ENCODE measurements around a stretch of chr17.

DNA sequence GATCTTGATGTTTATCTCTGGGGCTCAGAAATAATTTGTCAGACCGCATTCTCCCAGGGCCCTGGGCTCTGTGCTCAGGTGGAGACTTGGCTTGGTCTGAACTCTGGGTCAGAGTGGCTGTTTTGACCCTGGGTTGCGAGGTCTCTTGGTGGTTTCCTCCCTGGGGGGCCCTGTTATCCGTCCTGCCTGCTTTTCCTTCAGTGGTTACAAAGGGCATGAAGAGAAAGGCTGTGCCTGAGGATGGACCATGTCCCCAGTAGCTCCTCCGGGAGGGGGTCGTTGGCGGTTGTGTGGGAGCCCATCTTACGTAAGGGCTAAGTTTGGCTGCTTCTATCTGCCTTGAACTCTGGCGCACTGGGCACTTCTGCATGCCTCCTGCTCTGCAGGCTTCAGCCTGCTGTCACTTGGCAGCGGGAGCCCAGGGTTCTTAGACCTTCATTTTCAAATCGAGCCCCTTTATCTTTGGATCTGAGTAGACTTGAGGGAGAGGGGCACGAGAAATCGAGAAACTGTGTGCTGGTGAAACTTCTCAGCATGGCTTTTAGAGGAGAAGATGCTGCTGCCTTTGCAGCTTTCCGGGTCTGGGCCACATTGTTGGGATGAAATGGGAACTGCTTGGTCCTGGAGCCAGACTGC is 26.0 kb downstream of the AKAP1 start:
- PRO-cap = no peak
- RAMPAGE, long total RNA = no peak

DNA sequence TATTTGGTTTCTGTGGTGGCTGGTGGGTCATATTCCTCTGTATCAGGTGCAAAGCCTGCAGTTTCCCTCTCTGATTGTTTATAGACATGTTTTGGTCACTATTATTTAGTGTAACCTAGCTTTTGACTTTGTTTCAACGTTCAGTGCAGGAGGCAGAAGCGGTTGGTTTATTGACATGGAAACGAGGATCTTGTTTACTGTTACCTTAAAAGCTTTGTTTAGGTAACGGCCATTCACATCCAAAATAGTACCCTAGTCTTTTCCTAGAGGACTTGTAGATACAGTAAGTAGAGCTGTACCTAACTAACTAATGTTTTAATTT is 3.5 kb downstream of the MSI2 start:
- PRO-cap = no peak
- RAMPAGE, long total RNA = no peak

DNA sequence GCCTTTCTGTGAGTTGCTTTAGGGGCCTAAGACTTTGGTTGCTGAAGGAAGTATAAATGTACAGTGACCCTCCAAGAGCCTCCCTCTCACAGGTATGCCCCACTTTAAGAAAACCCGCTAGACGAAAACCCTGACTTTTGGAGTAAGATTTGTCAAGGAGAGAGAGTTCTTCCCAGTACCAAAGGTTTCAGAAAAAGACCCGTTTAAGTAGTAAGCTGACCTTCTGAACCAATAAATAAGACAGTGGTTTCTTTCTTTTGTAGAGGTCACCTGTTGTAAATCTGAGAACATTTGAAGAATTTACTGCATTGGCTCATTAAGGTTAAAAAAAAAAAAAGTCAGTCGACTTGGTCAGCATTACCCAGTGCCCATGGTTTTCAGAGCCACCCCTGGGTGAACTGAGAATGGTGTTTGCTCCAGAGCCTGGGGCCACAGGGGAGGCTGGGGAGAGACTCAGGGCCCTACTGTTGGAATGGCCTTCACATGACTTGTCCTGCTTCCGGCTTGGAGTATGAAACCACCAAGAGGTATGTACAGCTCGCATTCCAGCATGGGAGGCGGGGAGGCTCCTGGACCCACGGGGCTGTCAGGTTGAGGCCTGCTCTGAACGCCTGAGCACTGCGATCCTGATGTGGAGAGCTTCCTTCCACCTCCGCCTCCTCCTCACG is 36.6 kb downstream of the MSI2 start:
- PRO-cap = no peak
- RAMPAGE, long total RNA = no peak

DNA sequence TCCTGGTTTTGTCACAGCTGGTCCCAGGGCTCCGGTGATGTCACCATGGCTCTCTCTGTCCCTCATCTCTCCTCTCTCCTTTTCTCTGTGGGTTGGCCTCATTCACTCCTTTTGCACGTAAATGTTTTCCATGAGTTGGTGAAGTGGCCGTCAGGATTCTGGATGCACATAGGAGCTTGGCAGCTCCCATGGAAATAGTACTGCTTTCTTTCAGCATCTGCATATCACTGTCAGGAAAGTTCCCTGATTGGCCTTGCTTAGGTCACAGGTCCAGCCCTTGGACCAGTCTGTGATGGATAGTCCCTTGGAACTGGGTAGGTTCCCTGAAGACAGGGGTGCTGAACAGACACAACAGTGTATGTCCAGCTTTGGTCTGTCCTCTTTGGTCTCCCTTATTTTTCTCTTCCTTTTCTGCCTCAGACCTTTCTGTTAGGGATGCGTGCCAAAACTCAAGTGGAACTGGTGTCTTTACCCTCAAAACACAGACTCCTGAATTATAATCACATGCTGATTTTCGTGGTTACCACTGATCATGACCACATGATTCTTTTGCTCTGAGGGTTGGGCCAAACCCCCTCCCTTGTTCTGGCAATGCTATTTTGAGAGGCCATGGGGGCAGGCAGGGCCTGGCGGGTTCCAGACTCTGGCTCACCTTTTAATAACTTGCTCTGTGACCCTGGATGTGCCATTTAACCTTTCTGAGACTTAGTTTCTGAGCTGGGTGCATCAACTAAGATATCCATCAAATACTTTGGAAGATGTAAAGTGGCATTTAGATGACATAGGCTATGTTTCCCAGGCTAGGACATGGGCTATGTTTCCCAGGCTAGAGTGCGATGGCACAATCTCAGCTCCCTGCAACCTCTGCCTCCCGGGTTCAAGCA is 99.0 kb downstream of the MSI2 start:
- PRO-cap = bidirectional peak, plus-strand start at position 591 of the sequence, minus-strand start at position 496 of the sequence
- RAMPAGE, long total RNA = no peak

DNA sequence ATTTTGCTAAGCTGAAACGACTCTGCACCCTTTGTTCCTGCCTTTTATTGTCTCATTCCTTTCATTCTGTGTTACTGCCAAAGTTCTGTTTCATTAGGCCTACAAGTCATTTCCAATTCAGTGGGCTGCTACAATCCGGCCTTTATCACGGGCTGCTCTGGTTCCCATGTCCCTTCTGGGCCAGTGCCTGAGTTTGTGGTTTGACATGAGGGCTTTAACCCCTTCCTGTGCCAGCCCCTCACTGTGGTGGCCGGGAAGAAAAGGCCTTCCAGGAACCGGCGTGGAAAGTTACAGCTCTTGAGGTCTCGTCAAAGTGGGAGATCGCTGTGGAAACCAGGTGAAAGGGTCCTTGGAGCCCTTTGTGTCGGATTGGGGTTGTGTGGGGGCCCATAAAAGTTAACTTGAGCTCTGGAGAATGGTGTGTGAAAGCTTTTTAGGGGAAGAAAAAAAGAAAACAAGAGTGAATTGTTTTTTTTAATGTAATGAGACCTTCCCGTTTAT is 150.4 kb downstream of the MSI2 start:
- PRO-cap = no peak
- RAMPAGE, long total RNA = no peak

GRCh38 chr17:57408263-57408936 is 152.1 kb downstream of the MSI2 start:
- PRO-cap = no peak
- RAMPAGE, long total RNA = no peak

DNA sequence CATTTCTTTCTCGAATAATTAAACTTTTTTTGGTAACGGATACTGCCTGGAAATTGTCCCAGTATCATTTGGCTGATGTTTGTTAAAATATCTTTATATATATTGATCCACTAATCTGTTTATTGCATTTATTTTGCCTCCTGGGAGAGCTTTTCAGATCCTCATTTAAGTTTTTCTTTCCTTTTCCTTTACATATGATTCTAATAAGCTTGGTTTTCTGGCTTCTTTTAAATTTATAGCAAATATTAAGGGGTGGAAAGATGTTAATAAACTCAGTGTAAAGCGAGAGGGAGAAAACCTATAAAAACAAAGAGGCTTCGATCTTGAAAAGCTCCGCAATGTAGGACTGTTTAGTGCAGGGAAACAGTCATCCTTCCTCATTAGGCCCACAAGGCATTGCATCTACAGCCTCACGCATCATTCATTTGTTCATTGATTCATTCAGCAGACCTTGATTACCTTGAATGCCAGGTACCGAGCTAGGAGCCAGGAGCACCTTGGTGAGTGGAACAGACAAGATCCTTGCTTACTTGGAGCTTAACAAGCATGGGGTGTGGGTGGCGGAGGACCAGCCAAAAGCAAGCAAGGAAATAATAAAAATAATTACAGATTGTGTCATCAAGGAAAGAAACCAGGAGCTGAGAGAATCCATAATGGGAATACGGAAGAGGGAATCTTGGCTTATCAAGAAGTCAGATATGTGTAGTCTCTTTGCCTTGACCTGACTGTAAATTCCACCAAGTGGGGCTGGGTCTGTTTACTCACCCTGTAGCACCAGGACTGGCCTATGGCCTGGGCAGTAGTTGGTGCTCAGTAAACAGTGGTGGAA is 157.4 kb downstream of the MSI2 start:
- PRO-cap = no peak
- RAMPAGE, long total RNA = no peak

GRCh38 chr17:57478190-57478939 is 222.0 kb downstream of the MSI2 start:
- PRO-cap = no peak
- RAMPAGE, long total RNA = no peak

GRCh38 chr17:57523817-57524581 is 221.1 kb downstream of the CCDC182 start:
- PRO-cap = no peak
- RAMPAGE, long total RNA = no peak

DNA sequence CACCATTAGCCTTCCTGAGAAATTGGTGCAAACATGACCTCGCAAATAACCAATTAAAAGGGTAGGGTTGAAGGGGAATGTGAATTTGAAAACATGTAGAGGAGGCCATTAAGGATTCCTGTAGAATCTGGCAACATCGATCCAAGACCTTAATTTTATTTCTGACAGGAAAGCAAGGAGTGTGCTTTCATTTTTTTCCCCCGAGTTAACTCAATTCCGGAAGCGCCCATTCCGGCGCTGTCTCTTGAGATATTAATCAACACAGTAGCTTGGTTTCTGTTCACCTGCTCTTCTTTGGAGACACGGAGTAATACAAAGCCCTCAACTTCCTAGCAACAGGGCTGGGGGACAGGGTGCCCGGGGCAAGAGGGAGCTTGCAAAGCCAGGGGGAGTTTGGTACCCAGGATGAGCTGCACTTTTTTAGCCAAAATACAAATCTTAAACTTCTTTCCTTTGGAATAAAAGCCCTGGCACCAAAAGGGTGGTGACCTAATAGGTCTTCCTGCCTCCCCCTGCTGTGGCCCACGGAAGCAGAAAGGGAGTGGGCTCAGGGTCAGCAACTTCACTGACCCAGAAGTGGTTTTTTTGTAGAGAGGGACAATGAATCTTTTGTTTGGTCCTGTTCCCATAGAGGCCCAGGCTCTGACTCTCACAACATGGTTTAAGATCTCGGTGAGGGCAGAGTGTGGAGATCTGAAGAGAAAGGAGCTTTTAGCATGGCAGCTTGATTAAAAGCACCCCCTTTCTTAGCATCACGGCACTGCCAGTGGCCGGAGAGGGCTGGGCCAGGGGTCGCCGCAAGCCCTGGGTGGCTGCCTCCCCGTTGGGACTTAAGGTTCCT is 207.4 kb downstream of the CCDC182 start:
- PRO-cap = no peak
- RAMPAGE, long total RNA = no peak

- PRO-cap = no peak
- RAMPAGE, long total RNA = no peak
These were observed 167.1 kb downstream of the CCDC182 start for GRCh38 chr17:57577565-57578799.

GRCh38 chr17:57665100-57665536 is 80.0 kb downstream of the CCDC182 start:
- PRO-cap = no peak
- RAMPAGE, long total RNA = no peak

GRCh38 chr17:57680602-57681889 is 64.1 kb downstream of the CCDC182 start:
- PRO-cap = no peak
- RAMPAGE, long total RNA = no peak

DNA sequence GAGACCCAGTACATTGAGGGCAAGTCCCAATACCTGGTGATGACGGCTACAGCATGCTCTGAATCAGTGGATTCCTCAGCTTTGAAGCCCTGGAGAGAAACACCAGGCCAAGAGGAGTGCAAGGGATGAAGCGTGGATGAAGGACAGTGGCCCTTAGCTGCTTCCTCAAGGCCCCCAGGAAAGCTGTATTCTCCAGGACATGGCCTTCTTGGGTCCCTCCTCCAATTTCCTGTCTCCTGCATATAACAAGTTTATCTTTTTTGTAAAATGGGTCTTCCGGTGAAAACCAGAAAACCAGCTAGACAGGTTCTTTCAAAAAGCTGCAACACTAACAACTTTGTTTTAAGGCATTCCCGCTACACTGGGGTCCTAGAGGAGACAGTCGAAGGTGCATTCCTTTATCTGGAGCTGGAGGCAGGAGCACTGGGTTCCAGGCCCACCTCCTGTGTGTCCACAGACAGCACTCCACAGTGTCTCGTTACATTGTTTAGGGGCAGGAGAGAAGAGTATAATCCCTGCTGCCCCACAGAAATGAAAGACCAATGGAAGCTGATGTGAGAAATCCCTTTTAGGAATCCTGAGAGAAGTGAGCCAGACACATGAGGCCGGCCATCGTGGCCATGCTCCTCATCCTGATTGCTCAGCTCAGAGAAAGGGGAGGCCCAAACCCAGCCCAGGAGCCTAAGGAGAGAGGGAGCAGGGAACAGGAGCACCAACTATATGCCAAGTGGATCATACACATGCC is 59.7 kb downstream of the CCDC182 start:
- PRO-cap = no peak
- RAMPAGE, long total RNA = no peak

GRCh38 chr17:57783052-57783824 is 38.1 kb upstream of the CCDC182 start:
- PRO-cap = no peak
- RAMPAGE, long total RNA = no peak

DNA sequence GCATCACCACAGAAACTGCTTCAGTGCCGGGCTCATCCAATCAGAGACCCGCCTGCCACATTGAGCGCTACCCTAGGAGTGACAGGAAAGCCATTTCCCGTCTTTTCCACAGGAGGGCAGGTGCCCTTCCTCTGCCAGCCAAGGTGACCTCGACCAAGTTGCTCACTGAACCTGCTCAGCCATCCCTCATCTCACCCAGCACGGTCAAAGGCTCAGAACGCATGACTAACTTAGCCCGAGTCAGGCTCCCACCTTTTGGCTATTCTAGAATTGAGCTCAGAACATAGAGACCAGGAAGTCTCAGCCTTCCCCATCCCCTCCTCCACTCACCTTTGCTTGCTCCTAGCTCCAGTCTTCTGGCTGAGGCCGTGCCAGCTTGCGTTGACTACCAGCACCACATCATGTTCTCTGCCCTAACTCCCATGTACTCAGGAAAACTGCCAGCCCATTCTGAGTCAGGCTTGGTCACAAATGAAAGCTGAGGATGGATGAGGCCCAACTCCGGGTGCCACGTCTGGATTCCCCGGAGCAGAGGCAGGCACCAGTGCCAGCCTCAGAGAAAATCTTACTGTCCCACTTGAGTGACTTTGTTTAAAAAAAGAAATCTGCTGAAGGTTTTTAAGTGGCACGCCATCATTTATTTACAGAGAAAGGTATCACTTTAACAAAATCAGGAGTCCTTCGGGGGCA is 15.5 kb downstream of the MRPS23 start:
- PRO-cap = no peak
- RAMPAGE, long total RNA = no peak

- PRO-cap = no peak
- RAMPAGE, long total RNA = no peak
These were observed 3.2 kb downstream of the MRPS23 start for GRCh38 chr17:57846675-57847064.

- PRO-cap = no peak
- RAMPAGE, long total RNA = no peak
These were observed 11.1 kb upstream of the MRPS23 start for GRCh38 chr17:57860587-57861795.

- PRO-cap = no peak
- RAMPAGE, long total RNA = no peak
These were observed 23.5 kb upstream of the MRPS23 start for GRCh38 chr17:57873026-57874100.

DNA sequence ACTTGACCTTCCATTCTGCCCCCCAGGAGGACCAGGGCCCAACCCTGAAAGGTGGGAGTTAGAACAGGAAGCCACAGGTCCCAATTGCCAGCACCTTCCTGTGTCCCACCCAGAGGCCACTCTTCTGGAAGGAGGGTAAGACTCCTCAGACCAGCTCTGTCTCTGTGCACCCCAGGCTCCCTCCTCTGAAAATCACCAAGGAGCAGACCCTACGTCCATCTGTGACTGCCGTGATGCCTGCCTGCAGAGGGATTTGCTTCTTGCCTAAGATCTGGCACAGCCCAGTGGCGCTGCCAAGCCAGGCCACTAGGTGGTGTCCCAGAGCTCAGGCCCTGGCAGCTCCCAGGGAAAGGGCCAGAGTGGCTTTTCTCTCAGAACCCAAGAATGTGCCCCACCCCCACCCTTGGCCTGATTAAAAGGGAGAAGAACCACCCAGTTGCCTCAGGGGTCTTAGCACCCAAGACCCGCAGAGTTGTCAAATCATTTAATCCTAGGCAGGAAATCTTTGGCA is 42.6 kb upstream of the MRPS23 start:
- PRO-cap = no peak
- RAMPAGE, long total RNA = no peak

Measured in OCI-LY7 (cell line).